Skin of body (tissue), 2 donors: ENCODE measurements around the gene MEGF6.

DNA sequence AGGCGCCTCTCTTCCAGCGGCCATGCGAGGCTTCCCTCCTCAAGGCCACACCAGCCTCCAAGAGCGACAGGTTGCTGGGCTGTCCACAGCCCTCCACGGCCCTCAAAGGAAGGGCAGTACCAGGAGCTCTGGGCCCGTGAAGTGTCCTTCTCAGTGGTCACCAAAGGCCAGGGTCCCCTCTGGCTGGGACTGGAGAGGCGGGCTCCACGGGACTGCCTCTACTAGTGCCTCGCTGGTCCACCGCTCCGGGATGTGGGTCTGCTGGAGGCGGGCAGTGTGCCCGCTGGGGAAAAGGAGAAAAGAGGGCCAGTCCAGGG, 35.8 kb downstream of the ARHGEF16 start:
- RAMPAGE, long total RNA: no peak

GRCh38 chr1:3533519-3533981, 77.8 kb downstream of the MEGF6 start:
- RAMPAGE, long total RNA: no peak

GRCh38 chr1:3599847-3600333, 11.4 kb downstream of the MEGF6 start:
- RAMPAGE, long total RNA: no peak

DNA sequence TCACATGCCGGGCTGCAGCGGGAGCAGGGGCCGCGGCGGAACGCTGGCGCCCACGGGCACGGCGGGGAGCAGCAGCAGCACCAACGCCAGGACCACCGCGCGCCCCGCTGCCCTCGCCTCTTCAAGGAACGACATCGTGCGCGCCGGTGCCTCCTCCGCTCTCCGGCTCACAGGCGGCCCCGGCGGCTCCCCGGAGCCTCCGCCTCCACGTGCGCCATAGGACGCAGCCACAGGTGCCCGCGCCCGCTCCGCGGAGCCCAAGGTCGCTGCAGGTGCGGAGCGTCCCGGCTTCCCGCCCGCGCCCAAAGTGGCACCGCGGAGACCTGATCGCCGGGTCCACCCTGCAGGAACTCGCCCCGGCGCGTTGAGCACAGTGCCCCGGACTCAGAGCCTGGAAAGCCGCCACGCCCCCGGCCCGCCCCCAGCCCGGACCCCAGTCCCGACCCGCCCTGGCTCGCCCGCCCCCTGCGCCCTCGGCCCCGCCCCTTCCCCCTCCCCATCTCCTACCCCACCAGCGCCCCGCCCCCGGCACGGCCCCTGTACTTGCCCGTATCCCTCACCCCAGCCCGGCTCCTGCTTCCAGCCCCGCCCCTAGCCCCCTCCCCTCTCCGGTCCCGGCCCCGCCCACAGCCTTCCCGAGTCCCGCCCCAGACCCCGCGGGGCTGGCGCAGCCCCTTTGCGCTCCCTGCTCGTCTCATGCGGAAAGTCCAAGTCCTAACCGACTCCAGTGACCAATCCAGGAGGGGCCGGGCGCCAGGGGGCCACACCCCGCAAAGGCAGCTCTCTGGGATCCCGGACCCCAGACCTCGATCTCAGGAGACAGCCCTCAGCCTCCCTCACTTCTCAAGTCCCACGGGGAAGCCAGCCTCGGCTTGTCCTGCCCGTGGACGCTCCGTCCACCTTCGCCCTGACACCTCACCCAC, at the start of gene MEGF6:
TSS of gene MEGF6 (minus strand) at position 375 of the 923 bp plus-strand sequence.
- RAMPAGE, long total RNA: no peak

- RAMPAGE, long total RNA: no peak
Measured at GRCh38 chr1:3674709-3675151, 22.4 kb downstream of the TP73 start.

GRCh38 chr1:3836332-3836762, 20.7 kb downstream of the CEP104 start:
- RAMPAGE, long total RNA: no peak

DNA sequence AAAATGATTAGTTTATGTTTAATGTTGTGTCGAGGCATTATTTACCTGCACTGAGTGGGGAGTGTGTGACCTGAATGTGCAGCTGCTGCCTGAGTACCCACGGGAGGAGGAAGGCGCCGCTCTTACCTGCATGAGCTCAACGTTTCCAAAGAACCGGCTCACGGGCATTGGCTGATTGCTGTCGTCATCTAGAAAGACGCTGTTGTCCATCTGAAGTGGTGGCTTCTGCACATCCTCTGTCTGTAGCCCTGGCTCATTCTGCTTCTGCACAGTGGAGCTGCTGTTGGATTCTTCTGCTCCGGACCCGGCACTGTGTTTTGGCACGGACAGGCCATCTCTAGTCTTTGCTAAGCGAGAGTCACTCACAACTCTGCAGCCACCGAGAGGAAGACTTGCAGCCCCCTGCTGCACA, 9.6 kb downstream of the C1orf174 start:
- RAMPAGE, long total RNA: no peak

DNA sequence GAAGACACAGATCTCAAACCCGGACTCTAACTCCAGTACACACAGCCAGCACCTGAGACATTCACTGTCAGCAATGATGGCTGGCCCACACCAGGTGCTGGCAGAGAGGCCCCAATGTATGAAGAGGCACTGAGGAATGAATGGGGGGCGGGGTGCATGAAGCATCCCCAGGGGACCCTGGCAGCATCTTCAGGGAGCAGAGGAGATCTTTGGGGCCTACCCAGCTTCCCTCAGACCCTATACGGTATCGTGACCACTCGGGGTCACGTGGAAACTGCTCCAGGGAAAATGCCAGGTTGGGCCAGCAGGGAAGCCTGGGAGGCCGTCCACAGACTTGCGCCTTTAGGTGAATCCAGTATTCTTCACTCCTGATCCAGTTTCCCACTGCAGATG, 84.3 kb downstream of the NPHP4 start:
- RAMPAGE, long total RNA: no peak

DNA sequence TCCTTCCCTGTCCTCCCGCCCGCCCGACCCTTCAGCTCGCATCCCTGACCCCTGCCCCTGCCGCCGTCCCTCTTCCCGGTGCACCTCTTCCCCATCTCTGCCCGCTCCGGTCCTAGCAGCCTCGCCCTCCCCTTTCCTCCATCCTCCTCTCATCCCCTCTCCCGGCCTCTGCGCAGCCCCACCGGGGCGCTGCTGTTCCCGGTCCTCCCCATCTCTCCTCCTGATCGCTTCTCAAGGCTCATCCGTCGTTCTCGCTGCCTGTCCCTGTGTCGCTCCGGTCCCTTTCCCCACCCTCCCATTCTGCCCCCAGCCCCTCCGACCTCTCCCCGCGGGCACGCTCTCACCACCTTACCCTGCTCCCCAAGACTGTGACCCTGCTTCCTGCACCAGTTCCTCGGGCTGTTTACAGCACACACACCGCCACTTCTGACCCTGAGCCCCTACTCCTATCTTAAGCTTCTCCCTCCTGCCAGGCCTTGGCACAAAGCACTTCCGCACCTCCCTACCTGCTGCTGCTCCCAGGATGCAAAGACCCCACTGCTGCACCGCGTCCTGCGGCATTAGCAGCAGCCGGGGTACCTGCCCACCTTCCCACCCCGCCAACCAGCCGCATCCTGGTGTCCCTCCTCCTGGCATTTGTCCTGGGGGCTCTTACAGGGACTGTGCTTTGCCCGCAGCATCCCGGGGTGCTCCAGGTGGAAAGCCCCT, 939 bp upstream of the NPHP4 start:
- RAMPAGE, long total RNA: no peak

- RAMPAGE, long total RNA: no peak
Measured at GRCh38 chr1:5993718-5994378, 1.6 kb upstream of the NPHP4 start.

DNA sequence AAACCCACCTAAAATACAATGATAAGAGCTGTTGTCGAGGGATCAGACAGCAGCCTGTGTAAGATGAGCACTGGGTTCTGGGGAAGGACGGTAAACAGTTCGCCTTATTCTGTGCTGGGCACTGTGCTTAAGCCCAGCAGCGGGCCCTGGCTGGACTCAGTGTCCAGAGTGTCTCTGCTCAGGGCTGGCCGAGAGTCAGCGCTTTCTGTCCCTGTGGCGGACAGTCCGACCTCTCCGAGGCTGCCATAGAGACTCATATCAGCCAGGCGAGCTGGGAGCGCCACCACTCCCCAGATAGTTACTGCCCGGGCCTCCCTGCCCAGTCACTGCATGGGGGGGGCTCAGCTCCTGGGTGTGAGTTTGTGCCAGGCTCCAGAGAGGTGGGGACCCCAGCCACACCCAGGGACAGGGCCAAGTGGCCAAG, 14.7 kb upstream of the NPHP4 start:
- RAMPAGE, long total RNA: no peak

GRCh38 chr1:6007294-6007748, 15.1 kb upstream of the NPHP4 start:
- RAMPAGE, long total RNA: no peak

GRCh38 chr1:6157591-6158372, 22.3 kb downstream of the CHD5 start:
- RAMPAGE, long total RNA: no peak

DNA sequence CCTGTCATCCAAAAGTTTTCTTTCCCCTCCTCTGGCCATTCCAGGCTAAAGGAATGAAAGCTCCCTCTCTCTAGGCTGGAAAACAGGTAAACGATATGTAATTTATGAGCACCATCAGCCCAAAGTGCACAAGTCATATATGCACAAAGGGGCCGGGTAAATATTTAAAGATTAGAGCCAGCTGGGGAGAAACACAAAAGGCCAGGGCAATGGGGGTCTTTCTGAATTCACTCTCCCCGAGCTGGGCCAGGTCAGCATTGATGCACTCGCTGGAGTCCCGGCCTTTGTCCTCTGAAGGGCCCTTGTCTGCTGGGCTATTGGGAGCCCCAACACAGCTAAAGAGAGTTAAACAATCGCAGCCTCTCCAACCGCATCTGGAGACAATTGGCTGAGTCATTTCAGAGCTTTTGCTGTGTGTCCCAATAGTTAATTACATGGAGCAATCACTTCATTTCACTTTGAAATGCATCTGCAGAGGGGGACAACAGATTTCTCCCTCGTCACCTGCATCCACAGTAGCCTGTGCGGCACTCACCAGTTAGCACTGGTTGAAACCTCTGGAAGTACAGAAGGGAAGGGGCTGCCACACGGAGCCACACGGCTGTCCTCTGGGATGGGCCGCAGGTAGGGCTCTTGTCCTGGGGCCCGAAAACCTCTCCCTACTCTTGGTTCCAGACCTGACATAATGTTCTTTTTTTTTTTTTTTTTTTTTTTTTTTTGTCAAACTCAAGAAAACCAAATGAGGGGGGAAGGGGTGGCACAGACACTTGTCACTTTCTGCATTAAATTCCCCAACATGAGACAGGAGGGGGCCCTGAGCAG, 3.6 kb upstream of the HES3 start:
- RAMPAGE, long total RNA: no peak

- RAMPAGE, long total RNA: no peak
Measured at GRCh38 chr1:6269678-6270447, 9.0 kb upstream of the GPR153 start.

GRCh38 chr1:6412781-6413363, 6.8 kb downstream of the HES2 start:
- RAMPAGE, long total RNA: no peak

- RAMPAGE, long total RNA: no peak
Measured at GRCh38 chr1:6448898-6449644, 16.9 kb downstream of the TNFRSF25 start.

- RAMPAGE, long total RNA: no peak
Measured at GRCh38 chr1:6459638-6460395, 6.2 kb downstream of the TNFRSF25 start.

DNA sequence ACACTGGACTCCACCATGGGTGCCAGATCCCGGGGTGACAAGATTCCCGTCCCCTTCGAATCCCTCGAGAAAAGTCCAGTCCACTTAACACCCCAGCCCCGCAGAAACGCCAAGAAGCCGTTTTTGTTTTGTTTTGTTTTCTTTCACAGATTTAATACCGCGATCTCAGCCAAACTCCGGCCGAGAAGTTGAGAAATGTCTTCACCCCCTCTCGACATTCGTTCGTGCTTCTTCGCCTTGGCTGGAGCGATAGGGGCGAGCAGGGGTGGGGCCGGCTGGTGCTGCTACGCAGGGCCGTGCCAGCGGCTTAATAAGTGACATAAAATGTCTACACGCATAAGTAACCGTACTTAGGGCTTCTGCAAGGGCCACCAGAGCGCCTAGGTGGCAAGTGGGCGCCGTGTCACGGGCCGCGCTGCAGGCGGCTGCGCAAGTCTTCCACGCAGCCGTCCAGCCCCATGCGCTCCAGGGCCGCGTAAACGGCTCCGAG, 4.9 kb downstream of the TNFRSF25 start:
- RAMPAGE, long total RNA: no peak

- RAMPAGE, long total RNA: no peak
Measured at GRCh38 chr1:6472079-6472794, 6.3 kb upstream of the TNFRSF25 start.